Upper lobe of left lung (tissue), 5 donors: ENCODE results near the genes FGF18 and SMIM23.

- PRO-cap, 2 experiments, result no peak in any of the 2 experiments
- RAMPAGE, long total RNA, 4 experiments, result no peak in any of the 4 experiments
Measured at GRCh38 chr5:170571163-170571897, 67.5 kb downstream of the KCNIP1 start.

DNA sequence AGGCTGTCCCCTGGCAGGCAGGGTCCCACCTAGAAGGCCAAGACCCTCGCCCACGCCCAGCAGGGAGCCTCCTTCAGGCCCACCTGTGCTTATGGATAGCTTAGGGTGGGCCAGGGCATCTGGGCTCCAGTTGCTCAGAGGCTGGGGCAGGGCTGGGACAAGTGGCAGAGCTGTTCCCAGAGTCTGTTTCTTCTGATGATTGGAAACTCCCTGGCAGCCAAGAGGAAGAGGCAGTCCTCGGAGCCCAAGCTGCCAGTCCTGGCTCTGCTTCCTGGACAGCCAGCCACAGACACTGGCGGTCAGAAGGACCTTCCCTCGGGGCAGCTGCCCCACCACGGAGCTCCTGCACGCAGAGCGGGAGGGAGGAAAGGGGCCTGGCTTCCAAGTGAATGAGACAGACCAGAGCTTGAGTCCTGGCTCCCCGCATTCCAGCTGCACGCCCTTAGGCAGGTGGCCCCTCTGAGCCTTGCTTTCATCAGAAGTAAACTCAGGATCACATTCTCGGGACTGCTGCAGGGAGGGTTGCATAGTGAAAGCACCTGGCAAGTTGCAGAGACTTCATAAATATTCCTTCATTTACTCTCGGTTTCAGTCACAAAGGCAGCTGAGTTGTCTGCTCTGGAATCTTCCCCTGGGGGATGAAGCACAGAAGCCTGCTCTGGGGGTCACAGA is 37.9 kb upstream of the GABRP start:
- PRO-cap, 2 experiments, result no peak in any of the 2 experiments
- RAMPAGE, long total RNA, 4 experiments, result no peak in any of the 4 experiments

- PRO-cap, 2 experiments, result no peak in any of the 2 experiments
- RAMPAGE, long total RNA, 4 experiments, result no peak in any of the 4 experiments
Measured at GRCh38 chr5:170767395-170768091, 16.0 kb upstream of the GABRP start.

GRCh38 chr5:171397853-171398583 is 10.4 kb downstream of the NPM1 start:
- PRO-cap, 2 experiments, result no peak in any of the 2 experiments
- RAMPAGE, long total RNA, 4 experiments, result no peak in any of the 4 experiments

DNA sequence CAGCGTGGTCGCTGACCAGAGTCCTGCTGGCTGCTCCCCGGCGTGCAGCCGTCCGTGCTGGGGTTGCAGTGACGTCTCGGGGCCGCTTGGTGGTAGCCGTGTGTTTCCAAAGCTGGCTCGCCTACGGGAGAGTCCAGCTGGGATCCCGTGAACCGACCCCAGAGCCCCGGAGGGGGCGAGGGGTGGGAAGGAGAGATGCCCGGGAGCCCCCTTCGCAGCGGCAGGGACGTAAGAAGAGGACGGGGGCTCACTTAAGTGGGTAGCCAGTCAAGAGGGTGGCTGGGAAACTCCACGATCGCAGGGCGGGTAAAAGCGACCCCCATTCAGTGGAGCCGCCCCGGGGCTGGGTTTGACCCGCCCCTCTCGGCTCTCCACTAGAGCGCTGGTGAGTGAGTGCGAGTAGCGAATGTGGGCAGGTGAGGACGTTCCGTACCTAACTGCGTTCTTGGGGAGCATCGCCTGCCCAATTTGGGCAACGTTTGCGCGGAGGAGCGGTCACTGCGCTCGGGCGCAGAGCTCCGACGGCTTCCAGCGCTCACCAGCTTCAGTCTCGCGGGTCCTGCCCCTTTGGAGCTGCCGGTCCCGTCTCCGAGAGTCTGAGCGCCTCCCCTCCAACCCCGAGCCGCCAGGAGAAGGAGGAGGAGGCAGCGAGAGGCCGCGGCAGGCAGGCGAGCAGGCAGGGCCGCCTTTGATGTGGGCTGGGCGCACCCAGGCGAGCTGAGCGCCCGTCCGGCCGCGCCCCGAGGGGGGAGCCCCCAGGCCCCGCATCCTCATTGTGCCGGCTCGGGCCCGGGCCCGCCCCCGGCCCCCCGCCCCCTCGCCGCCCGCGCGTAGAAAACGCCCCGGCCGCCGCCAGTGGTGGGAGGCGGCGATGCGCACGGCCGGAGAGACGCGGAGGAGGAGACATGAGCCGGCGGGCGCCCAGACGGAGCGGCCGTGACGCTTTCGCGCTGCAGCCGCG is at the start of gene FGF18:
TSS of gene FGF18 (plus strand) at position 861 of the 961 bp plus-strand sequence.
- PRO-cap, 2 experiments, result peak in 1 of 2 experiments; most common plus-strand start position 398 of the sequence (in 1)
- RAMPAGE, long total RNA, 4 experiments, result no peak in any of the 4 experiments

- PRO-cap, 2 experiments, result no peak in any of the 2 experiments
- RAMPAGE, long total RNA, 4 experiments, result no peak in any of the 4 experiments
Measured at GRCh38 chr5:171785668-171785965, at the start of gene SMIM23. Gene SMIM23 (plus strand): TSS chr5:171785817.

GRCh38 chr5:171845389-171845588 is 59.7 kb downstream of the SMIM23 start:
- PRO-cap, 2 experiments, result no peak in any of the 2 experiments
- RAMPAGE, long total RNA, 4 experiments, result no peak in any of the 4 experiments

GRCh38 chr5:172004915-172005329 is 1.5 kb downstream of the FBXW11 start:
- PRO-cap, 2 experiments, result no peak in any of the 2 experiments
- RAMPAGE, long total RNA, 4 experiments, result no peak in any of the 4 experiments

- PRO-cap, 2 experiments, result no peak in any of the 2 experiments
- RAMPAGE, long total RNA, 4 experiments, result start-site peak on the minus strand in 1 of 4 experiments, at chr5:172005807-172005910 at its widest, 11 reads per replicate
Measured at GRCh38 chr5:172005330-172006140, 903 bp downstream of the FBXW11 start.

DNA sequence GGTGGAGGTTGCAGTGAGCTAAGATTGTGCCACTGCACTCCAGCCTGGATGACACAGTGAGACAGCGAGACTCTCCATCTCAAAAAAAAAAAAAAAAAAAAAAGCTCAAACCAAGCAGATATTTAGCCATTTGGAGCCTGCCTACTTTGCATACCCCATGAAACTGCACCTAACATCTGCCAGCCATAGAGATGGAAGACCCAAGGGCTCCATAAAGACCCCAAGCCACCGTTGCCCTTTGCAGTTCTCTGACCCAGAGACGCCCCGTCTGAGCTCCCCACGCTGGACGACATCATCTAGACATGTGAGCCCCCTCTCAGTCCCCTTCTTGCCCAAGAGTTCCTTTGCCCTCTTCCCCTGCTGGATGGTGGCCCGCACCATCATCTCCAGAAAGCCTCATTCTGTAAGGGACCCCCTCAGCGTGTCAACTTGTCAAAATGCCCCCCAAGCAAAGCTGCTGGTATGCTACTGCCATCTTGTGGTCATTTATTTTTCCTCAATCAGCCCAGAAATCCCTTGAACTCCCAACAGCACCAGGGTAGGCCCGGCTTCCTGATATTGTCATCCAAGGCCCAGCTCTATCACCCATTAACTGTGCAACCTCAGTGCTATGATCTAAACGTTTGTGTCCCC is 53.0 kb upstream of the FBXW11 start:
- PRO-cap, 2 experiments, result no peak in any of the 2 experiments
- RAMPAGE, long total RNA, 4 experiments, result no peak in any of the 4 experiments

DNA sequence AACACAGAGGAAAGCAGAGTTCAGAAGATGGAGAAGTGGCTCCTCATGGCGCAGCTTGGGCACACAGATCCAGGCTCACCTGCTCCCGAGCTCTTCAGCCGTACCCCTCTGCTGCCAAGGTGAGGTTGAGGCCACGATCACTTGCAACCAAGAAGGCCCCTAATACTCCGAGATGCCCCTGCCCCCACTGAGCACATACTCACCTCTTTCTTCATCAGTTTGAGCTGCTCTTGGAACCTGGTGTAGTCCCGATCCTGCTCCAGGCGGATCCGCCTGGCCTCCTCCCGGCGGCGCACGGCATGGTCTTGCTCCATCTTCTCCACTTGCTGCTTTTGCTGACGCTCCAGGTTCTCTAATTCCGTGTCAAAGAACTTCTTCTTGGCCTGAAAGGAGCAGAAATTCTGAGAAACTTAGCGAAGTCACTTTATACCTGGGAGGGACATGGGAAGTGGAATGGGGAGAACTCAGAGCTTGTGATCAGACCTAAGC is 75.7 kb upstream of the FBXW11 start:
- PRO-cap, 2 experiments, result no peak in any of the 2 experiments
- RAMPAGE, long total RNA, 4 experiments, result start-site peak on the minus strand in 2 of 4 experiments, centred at positions 339 to 358 of the sequence, 20 to 38 reads per replicate

GRCh38 chr5:172365912-172366535 is 82.5 kb upstream of the UBTD2 start:
- PRO-cap, 2 experiments, result no peak in any of the 2 experiments
- RAMPAGE, long total RNA, 4 experiments, result no peak in any of the 4 experiments

- PRO-cap, 2 experiments, result no peak in any of the 2 experiments
- RAMPAGE, long total RNA, 4 experiments, result no peak in any of the 4 experiments
Measured at GRCh38 chr5:172407838-172408293, 46.5 kb downstream of the SH3PXD2B start.

DNA sequence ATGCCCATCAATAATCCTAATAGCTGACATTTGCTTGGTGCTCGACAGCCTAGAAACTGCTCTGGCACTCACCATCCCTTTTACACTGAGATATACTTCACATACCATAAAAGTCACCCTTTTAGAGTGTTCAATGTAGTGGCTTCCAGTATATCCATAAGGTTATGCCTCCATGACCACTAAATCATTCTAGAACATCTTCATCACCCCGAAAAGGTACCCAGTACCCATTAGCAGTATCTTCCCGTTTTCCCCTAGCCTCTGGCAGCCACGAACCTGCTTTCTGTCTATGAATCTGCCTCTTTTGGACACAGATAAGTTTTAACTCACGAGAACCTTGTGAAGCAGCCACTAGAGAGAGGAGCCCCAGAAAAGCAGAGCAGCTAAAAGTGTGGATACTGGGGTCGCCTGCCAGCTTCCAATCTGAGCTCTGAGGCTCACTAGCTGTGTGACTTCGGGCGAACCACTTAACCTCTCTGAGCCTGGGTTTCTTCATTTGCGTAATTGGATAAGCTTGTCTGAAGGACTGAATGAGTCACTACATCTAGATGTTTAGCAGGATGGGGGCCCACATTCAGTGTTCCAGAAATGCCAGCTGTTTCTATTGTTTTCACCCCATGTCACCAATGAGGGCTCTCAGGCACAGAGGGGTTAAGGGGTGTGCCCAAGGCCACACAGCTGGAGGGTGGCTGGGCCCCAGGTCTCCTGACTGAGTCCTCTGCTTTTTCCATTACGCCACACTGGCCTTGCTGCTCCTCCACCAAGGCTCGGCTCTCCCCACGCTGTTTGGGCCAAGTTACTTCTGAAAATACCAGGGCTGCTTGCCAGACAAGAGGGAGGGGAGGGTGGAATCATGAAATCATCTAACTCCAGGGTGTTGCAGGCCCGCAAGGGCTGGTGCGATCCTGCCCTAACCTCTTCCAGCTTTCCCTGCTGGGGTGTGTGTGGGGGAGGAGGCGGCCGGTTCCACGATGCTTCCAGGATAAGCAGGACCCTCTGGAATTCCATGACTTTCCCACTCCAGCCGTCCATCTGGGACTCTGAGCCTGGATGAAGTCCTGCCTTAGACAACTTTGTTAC is 36.3 kb downstream of the SH3PXD2B start:
- PRO-cap, 2 experiments, result no peak in any of the 2 experiments
- RAMPAGE, long total RNA, 4 experiments, result start-site peak on the minus strand in 1 of 4 experiments, centred at position 309 of the sequence, 5 reads per replicate

DNA sequence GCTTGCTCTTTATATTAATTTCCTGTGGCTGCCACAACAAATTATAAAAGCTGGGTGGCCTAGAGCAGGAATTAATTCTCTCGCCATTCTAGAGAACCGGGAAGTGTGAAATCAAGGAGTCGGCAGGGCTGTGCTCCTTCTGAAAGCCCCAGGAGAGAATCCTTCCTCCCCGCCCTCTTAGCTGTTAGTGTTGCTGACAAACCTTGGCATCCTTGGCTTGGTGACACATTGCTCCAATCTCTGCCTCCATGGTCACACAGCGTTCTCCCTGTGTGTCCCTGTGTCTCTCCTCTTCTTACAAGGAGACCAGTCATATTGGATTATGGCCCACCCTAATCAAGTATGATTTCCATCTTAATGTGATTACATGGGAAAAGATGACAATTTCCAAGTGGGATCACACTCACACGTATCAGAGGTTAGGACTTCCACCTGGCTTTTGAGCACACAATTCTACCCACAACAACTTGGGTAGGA is 55.9 kb upstream of the NEURL1B start:
- PRO-cap, 2 experiments, result no peak in any of the 2 experiments
- RAMPAGE, long total RNA, 4 experiments, result no peak in any of the 4 experiments

DNA sequence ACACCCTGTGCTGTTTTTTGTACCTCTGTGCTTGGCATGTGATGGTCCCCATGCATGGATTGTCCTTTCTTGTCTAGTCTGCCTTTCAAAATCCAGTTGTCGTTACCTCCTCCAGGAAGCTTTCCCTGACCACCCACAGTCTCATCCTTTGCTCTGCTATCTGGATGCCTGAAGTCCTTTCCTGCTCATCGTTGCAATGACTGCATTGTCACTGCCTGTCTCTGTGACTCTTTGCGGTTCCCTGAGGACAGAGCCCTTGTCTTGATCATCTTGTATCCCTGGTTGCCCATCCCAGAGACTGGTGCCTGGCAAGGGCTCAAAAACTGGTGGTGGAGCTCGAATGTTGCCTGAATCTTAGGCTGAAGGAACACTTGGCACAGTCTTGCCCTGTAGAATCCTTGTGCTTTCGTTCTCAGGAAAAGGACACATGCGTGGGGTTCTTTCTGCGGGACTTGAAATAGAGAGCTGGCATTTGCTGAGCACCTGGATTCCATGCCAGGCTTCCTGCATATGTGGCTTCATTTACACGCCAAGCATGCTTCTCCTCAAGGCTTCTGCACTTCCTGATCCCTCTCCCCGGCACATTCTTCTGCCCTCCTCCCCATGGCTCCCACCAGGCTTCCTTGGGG is 2.4 kb downstream of the NEURL1B start:
- PRO-cap, 2 experiments, result no peak in any of the 2 experiments
- RAMPAGE, long total RNA, 4 experiments, result no peak in any of the 4 experiments

- PRO-cap, 2 experiments, result no peak in any of the 2 experiments
- RAMPAGE, long total RNA, 4 experiments, result no peak in any of the 4 experiments
Measured at GRCh38 chr5:172724012-172724593, 46.9 kb downstream of the DUSP1 start.

- PRO-cap, 2 experiments, result no peak in any of the 2 experiments
- RAMPAGE, long total RNA, 4 experiments, result no peak in any of the 4 experiments
Measured at GRCh38 chr5:172744125-172744572, 26.8 kb downstream of the DUSP1 start.

GRCh38 chr5:172779799-172780274 is 8.8 kb upstream of the DUSP1 start:
- PRO-cap, 2 experiments, result no peak in any of the 2 experiments
- RAMPAGE, long total RNA, 4 experiments, result no peak in any of the 4 experiments

GRCh38 chr5:172816841-172817160 is 17.2 kb upstream of the ERGIC1 start:
- PRO-cap, 2 experiments, result no peak in any of the 2 experiments
- RAMPAGE, long total RNA, 4 experiments, result no peak in any of the 4 experiments